Panc1 (cell line): ENCODE results near the genes CCDC198 and SLC35F4.

DNA sequence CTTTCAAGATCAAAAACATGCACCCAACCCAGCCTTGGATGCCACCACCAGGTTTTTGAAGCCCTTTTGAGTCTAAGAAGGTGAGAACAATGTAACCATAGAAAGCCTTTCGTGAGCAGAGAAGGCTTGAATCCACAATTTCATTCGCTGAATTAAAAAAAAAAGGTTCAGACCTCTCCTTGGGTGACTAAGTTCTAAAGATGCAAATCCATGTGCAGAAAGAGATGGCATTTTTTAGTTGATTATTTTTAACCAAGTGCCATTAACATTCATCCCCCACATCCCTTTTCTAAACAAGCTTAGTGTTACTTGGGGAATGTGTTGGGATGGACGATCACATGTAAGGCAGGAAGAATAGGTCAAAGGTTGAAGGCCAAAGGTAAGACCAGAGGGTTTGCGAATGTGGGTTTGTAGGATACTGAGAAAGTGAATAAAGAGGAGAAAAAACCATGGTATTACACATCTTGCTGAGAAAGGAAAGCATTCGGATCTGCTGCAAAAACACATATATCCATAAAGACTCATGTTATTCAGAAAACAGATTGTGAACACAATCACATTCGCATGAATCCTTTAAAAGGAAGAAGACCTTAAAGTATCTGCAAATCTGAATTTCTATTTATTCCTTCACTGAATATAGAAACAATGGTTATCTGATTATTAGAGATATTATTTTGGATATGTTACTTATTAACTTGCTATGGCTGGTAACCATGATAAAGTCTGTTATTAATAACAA lies 111.6 kb downstream of the GCH1 start:
- RRBS, 2 experiments: no CpG with 5 or more reads among the region's 6 CpGs

DNA sequence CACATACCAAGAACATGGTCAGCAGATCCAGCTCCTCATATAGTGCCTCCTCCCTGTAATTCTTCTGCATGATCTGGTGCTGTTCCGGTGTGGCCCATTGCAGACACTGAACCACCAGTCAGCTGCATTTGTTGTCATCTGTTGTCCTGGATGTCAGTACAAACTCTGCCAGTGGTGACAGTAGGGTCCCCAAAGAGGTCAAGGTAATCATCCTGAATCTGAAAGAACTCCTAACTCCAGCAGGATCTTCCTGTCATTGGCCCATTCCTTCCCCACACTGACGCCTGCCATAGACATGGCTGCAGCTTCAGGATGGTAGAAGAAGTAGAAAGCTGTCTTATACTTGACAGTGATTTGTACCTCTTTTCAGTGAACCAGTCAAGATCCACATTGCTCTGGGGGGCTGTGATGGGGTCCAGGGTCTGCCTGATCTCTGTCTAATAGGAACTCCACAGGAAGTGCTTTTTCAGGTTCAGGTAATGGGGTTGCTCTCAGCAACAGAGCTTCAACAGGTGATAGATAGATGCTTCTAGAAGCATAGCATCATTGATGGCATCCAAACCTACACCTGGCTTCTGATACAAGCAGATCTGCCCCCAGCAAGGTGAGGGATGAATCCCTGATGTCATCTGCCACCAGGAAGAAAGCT lies 17.5 kb downstream of the GCH1 start:
- RRBS, 2 experiments: no CpG with 5 or more reads among the region's 2 CpGs

GRCh38 chr14:55125385-55125944 lies 3.6 kb upstream of the LGALS3 start:
- RRBS, 2 experiments: no CpG with 5 or more reads among the region's 3 CpGs

DNA sequence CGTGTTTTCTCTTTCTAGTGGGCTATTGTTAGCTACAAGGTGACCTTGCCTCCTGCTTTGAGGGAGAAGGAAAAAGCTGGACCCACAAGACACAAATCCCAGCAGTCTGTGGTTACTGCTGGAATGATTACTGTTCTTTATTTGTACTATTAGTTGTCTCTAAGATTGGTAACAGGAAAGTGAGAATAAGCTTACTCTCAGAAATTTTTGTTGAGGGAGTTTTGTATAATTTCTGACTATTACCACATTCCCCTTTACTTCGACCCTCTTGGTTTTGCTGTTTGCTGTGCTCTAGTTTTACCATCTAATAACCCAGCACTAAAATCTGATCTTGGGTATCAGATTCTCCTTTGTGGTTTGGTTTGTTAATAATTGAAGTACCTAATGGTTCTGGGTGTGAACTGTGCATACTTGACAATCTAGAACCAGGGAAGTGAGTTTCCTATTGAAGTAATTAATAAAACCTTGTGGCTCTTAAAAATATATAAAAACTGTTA lies 61.9 kb downstream of the FBXO34 start:
- RRBS, 2 experiments: no CpG with 5 or more reads among the region's 2 CpGs

DNA sequence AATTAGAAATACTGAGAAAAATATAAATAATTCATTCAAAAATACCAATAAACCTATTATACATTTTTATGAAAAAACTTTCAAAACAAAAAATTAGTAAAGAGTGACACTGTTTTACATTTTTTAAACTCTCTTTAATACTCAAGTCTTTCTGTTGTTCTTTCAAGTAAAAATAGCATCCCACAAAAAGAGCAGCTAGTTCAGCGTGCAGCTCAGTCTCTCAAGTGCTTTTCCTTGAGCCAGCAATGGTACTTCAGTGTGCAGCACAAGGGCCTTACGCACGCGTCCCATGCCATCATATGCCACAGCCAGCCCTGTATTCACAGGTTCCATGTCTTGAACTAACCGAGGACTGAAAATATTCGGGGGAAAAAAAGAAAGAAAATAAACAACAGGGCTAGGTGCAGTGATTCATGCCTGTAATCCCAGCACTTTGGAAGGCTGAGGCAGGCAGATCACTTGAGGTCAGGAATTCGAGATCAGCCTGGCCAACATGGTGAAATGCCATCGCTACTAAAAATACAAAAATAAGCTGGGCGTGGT lies 28.7 kb downstream of the ATG14 start:
- RRBS, 2 experiments: no CpG with 5 or more reads among the region's 9 CpGs

GRCh38 chr14:55412524-55413222 lies 1.0 kb upstream of the ATG14 start:
- RRBS, 2 experiments: no CpG with 5 or more reads among the region's 6 CpGs

GRCh38 chr14:55686146-55687096 lies 106.4 kb downstream of the KTN1 start:
- RRBS, 2 experiments: no CpG with 5 or more reads among the region's 11 CpGs

DNA sequence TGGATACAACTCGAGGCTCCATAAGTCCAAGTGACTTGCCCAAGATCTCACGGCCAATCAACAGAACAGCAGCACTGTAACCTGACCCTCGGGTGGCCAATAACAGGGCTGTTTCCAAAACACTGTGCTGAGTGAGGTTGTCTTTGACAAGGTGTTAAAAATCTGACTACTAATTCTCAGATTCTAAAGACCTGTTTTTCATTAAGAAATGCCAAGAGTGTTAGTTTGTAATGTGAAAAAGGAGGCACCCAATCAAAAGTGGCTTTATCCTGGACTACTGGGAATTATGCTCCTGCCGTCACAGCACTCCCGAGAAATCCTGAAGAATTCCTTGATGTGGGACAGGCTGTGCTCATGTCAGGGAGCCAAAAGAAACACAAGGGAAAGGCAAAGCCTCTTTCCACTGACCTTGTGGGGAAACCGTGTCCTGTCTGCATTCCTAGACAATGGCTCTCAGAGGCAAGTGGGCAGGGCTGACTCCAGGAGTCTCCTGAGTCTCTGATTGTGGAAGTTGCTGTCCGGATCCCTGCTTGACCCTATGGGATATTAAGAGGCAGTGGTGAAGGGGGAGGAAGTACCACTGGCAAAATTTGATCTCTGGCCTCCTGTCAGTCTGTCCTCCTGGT lies 204.7 kb upstream of the PELI2 start:
- RRBS, 2 experiments: no CpG with 5 or more reads among the region's 7 CpGs

- RRBS, 2 experiments: no CpG with 5 or more reads among the region's 2 CpGs
These were observed 113.9 kb upstream of the PELI2 start for GRCh38 chr14:56004378-56004690.

GRCh38 chr14:56119601-56120085 lies 1.4 kb downstream of the PELI2 start:
- RRBS, 2 experiments: no CpG with 5 or more reads among the region's 9 CpGs

GRCh38 chr14:56125888-56126475 lies 7.8 kb downstream of the PELI2 start:
- RRBS, 2 experiments: no CpG with 5 or more reads among the region's 6 CpGs

GRCh38 chr14:56333544-56334109 lies 215.4 kb downstream of the PELI2 start:
- RRBS, 2 experiments: no CpG with 5 or more reads among the region's 3 CpGs

DNA sequence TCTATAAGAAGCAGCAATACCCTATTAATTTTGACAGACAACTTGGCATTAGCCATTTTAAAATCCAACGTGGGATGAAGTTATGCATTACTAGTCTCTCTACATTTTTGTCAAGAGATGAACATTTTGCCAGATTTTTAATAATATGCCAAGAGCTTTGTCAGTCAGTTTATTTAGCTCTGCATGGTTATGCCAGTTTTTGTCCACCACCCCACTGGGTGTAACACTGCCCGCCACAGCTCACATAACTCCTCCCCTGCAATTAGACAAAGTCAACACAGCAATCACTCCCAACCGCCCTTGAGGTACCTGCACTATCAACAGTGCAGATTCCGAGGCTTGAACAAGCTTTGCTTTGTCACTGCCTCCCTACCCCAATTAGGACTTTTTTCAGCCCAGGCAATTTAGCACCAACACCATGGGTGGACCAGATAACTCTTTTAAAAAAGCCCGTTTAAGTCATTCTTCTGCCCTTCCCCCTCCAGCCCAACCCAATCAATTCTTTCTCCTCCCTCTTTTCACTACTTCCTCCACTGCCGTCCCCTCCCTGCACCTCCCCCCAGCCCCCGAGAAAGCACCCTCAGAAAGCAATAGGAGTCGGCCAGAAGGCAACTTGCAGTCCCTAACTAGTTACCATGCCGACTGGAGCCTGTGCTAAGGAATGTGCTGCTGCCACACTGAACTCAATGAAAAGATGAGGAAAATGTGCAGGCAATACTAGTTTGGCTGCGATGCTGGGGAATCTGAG lies 45.6 kb upstream of the OTX2 start:
- RRBS, 2 experiments: no CpG with 5 or more reads among the region's 10 CpGs

DNA sequence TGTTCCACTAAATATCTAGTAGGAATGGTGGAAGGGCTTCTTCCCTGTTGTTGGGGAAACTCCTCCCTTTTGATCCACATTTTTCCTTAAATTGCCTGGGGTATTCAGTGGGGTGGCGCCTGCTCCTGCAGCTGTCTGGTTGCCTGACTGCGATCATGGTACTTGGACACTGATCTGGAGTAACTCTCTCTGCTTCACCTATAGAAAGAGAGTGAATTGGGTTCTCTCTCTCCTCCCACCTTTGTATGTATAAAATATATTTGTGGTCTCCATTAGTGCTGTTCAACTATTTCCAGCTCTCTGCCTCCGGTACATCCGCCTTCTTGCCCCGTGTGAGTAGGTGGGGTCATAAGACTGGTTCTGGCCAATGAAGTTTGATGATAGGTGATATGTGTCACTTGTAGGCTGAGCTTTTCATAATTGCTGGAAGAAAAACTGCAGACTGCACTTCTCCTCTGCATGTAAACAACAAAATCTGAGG lies 210.5 kb downstream of the EXOC5 start:
- RRBS, 2 experiments: no CpG with 5 or more reads among the region's 5 CpGs

GRCh38 chr14:57409248-57410670 lies 19.4 kb downstream of the NAA30 start:
- RRBS, 2 experiments: no CpG with 5 or more reads among the region's 12 CpGs

DNA sequence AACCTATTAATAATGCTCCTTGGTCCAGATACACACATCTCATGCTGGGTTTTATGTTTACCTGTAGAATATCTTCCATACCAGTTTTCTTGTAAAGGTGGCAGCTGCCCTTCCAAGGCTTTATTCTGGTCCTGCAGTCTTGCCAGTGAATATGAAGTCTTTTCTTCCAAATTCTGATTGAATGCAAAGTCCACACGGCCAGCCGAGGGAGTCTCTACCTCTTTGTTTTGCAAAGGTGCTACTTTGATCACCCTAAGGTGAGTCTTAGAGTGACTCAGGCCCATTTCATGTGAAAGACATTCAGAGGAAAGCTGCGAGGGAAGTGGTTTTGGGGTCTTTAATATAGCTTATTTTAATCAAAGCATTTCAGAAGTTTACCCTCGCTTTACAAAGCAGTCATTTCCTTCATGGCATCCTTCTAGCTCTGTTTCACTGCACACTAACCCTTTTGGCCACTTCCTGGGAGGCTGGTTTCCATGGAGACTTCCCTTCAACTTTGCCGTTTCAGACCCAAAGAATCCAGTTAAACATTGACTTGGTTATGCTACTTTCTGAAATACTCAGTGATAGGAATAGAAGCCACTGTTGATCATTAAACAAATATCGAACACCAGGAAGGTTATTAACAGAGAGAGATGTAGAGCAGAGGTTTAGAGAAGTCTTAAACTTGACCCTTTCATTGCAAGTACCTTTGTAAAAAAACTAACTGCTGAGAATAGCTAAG lies at the start of gene CCDC198:
CCDC198 (minus strand) TSS at position 426 of the 724 bp plus-strand sequence.
- RRBS, 2 experiments: no CpG with 5 or more reads among the region's 6 CpGs

GRCh38 chr14:57865385-57866271 lies at the start of gene SLC35F4:
TSS of gene SLC35F4 (minus strand) at chr14:57866092.
- RRBS, 2 experiments: 48 to 67% methylated on average over 35 to 46 of the region's 97 CpGs

DNA sequence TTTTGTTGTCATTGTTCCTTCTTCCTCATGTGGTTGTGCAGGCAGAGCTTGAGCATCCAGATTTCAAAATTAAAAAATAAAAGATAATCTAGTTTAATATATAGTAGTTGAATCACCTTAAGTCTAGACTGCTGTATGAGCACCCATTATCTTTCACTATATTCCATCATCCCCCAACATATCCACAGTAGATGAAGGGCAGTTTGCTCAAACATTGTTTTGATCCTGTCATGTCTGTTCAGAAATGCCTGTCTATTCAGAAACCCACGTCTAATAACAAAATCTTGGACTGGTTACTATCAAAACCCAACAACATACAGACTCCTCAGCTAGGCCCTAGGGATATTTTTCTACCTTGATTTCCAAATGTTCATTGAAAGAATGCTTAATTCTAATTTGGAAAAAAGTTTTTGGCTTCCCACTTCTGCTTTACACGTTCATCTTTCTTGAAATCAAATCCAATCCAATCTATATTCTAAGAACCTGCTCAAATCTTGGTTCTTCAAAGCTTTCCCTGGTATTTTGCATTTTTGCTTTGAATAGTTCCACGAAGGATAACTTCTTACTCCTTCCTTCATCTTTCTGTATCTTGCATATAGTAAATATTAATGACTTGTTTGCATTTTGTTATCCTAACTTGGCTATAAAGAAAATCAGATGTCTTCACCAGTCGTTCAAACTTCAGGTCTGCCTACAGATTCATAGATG lies 21.7 kb downstream of the PSMA3 start:
- RRBS, 2 experiments: no CpG with 5 or more reads among the region's 4 CpGs

GRCh38 chr14:58288851-58289558 lies 9.3 kb upstream of the ARID4A start:
- RRBS, 2 experiments: no CpG with 5 or more reads among the region's 1 CpG

GRCh38 chr14:58329681-58330257 lies 31.4 kb downstream of the ARID4A start:
- RRBS, 2 experiments: no CpG with 5 or more reads among the region's 3 CpGs